ENCODE measurements around a stretch of chr5.

GRCh38 chr5:83508649-83509264 is 37.2 kb downstream of the VCAN start:
- RAMPAGE, long total RNA, result no peak
- RRBS, result no CpG with 5 or more reads among the region's 3 CpGs

DNA sequence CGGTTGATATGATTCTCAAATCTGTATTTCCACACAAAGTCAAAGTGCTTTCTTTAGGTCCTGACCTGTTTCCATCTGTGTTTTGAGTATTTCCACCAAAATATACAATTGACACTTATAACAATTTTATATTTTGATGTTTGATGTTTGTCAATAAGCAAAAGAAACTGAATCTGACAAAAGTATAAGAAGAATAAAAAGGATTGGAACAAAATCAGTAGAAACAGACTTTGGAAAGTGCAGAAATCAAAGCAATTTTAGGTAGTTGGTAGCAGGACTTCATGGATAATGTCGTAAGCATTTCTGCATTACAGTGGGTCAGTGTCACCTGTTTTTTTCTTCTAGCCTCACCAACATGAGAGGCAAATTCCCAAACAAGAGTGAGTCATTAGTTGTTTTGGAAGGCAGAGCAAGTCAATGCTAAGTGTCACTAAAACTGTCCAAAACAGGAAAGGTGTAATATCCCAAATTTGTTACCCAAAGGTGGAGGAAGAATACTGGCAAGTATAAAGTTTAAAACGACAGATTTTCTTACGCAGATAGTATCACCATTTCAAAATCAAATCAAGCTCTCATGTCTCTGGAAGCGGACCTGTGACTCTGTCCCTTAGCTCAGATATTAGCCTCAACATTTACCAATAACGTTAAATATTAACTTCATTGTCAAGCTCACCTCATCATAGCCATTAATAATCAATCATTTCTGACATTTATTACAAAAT is 901.4 kb upstream of the COX7C start:
- RAMPAGE, long total RNA, result no peak
- RRBS, result no CpG with 5 or more reads among the region's 6 CpGs

- RAMPAGE, long total RNA, result no peak
- RRBS, result no CpG with 5 or more reads among the region's 3 CpGs
Measured at GRCh38 chr5:86461145-86461574, 156.6 kb upstream of the COX7C start.

- RAMPAGE, long total RNA, result no peak
- RRBS, result no CpG with 5 or more reads among the region's 2 CpGs
Measured at GRCh38 chr5:87074887-87075529, 192.7 kb upstream of the RASA1 start.

DNA sequence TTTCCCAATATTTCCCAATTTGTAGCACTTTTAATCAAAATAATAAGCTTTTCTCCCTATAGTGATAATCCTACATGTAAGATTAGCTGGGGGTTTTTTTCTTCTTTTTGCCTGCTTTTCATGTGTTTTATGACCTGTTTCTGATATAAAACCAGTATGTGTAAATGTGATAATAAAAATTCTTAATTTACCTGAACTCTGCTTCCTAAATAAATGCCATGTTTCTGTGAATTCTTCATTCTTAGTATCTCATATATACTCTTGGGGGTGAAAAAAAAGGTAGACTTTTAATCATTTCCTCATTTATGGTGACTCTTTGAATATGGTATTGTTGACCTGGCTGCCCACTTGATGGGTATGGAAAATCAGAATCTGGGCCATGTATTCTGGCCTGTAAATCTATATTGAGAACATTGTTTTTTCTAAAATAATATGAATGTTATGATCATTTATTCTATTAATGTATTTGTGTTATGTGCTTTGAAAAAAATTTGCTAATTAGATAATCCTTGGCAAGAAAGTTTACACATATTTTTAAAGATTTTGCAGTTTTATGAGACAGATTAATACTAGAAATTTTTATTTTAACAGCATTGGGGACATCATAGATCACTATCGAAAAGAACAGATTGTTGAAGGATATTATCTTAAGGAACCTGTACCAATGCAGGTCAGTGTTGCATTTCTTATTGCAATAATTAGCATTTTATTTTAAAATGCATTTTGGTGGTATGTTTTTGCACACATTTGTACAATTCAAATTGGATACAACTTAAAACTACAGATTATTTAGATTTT is 60.0 kb downstream of the CCNH start:
- RAMPAGE, long total RNA, result no peak
- RRBS, result no CpG with 5 or more reads among the region's 1 CpG

DNA sequence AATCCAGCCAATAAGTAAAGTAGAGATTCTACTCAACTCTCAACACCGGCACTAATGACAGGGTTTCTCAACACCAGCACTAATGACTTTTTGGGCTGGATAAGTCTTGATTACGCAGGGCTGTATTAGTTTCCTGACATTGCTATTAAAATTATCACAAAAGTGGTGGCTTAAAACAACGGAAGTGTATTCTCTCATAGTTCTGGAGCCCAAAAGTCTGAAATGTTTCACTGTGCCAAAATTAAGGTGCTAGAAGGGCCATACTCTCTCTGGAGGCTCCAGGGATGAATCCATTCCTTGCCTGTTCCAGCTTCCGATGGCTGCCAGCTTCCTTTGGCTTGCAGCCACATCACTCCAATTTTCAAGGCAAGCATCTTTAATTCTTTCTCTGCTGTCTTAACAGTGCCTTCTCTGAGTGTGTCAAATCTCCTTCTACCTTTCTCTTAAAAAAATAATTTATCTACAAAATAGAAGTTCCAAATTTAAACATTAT is 11.8 kb downstream of the CCNH start:
- RAMPAGE, long total RNA, result no peak
- RRBS, result no CpG with 5 or more reads among the region's 4 CpGs

DNA sequence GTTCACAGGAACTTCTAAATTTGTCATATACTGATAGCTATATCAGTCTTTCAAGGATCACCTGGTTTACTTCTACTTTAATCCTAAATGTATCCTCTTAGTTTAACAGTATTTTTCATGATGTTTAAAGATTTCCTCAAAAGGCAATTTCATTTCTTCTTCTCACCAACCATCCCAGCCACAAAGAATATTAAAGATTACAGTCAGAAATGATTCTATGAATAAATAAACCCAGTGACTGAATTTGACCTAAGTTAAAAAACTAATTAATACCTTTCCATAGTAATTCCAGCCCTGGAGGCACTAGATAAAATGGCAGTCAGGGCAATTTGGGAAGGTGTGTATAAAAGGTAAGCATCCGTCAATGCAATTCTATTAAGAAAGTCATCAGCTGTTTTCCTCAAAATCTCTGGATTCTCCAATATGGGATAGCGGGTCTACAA is 8.1 kb downstream of the CCNH start:
- RAMPAGE, long total RNA, result no peak
- RRBS, result no CpG with 5 or more reads among the region's 2 CpGs

DNA sequence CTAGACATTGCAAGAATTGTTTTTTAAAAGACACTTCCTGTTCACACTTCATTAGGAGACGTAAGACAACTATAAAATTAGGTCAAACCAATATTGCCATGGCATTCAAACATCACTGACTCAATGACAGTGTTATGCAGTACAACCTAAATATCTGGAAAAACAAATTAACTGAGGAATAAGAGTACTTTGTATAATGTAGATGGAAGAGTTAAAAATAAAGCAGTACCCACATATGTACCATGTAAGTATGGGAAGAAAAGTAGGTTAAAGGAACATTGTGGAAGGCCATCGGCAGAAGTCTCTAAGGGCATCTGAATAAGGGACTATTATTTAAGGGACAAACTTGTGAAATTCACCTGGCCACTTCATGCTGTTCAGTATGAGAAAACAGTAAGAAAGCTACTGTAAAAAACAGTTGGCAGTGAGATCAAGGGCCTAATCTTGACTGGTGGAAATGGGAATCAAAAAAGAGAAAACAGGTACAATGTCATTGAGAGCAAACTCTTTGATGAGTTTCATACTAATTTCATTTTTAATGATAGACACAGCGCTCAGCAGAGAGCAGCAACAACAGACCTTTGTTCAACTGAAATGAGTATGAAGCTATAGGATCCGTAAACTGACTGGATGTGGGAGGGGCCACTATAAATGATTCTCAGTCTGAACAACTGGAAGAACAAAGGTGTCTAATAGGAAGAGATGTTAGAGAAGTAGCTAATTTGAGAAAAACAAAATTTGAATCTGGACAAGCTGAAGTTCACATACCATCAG is 4.2 kb downstream of the CCNH start:
- RAMPAGE, long total RNA, result no peak
- RRBS, result no CpG with 5 or more reads among the region's 4 CpGs

DNA sequence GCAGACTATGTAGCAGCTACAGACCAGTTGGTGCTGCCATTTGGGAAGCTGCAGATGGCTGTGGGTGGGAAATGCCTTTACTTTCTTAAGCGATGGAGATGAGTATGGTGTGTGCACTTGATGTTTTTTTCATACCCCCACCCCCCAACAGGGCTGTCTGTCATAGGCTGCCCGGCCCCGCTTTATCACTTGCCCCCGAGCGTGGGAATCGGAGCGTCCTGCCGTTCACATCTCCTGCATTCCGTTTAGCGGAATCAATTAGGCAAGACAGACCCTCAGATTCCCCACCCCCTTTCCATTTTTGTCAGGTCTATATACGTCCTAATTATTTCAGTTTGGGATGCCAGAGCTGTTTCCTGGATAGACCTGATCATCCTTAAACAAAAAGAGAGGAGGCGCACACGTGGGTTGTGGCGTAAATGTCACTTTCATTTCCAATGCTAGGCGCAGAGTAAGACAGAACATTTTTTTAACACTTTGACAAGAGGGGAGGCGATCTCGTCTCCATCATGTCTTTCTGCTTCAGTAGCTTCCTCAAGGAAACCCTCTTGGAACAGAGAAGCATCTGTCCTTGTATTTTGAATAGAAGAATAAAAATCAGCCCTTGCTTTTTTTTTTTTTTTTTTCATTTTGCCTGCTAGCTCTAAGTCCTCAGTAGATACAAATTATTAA is 217.2 kb downstream of the MEF2C start:
- RAMPAGE, long total RNA, result no peak
- RRBS, result no CpG with 5 or more reads among the region's 17 CpGs

DNA sequence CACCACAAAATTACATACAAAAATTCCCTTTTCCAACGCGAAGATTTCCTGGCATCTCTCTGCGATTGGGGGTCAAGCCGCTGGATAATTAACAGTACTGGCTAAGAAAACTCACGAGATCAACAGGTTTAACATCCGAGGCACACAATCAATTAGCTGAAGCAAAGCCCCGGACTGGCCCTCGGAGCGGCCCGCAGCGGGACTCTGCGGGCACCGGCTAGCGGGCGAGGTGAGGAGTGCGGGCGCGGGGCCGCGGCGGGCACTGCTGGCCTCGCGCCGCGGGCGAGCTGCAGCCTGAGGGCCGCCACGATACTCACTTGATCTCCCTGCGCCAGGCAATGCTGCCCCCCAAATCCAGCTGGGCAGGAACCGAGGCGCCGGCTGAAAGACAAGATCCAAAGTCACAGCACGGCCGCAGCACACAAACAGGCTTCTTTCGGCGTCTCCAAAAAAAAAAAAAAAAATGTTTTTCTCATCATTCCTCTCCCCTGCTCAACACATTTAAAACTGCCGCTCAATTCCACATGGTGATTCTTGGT is 210.3 kb downstream of the MEF2C start:
- RAMPAGE, long total RNA, result no peak
- RRBS, result 2% methylated on average over 7 of the region's 37 CpGs

- RAMPAGE, long total RNA, result start-site peak on the minus strand at chr5:88785469-88785532, 12 and 8 reads in 2 replicates
- RRBS, result no CpG with 5 or more reads among the region's 2 CpGs
Measured at GRCh38 chr5:88785397-88785825, 97.6 kb downstream of the MEF2C start.

- RAMPAGE, long total RNA, result no peak
- RRBS, result 45% methylated on average over 8 of the region's 35 CpGs
Measured at GRCh38 chr5:88888846-88889624, 6.1 kb upstream of the MEF2C start.

GRCh38 chr5:88904514-88904967 is 21.6 kb upstream of the MEF2C start:
- RAMPAGE, long total RNA, result no peak
- RRBS, result no CpG with 5 or more reads among the region's 2 CpGs

DNA sequence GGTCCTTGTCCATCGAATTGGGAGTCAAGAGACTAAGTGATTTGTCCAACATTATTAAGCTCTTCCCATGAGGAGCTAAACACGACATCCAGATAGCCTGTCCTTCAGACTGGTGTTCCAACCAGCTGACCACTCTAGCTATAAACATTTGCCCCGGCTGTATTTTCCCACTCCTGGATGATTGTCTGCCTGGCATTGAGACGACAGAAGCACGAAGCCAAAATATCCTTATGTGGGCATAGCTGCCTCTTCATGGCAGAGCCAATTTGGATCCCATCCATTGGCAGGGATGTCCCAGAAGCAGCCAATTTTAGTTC is 507.7 kb downstream of the CETN3 start:
- RAMPAGE, long total RNA, result no peak
- RRBS, result no CpG with 5 or more reads among the region's 5 CpGs

GRCh38 chr5:90657568-90658216 is 99.1 kb downstream of the ADGRV1 start:
- RAMPAGE, long total RNA, result no peak
- RRBS, result no CpG with 5 or more reads among the region's 8 CpGs

DNA sequence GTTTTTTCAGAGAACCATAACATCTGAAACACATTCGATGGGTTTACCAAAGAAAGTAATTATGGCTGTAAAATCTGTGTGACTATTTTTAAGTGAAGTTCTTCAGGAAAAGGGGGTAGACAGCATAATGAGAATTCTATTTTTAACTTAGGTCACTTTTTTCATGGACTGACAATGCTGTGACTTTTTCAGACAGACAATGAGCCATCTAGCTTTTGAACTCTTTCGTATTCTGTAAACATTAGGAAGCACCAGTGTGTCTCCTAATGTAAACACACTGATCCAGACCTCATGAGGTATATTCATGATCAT is 352.5 kb downstream of the ADGRV1 start:
- RAMPAGE, long total RNA, result no peak
- RRBS, result no CpG with 5 or more reads among the region's 2 CpGs

- RAMPAGE, long total RNA, result no peak
- RRBS, result no CpG with 5 or more reads among the region's 4 CpGs
Measured at GRCh38 chr5:90956416-90956957, 397.9 kb downstream of the ADGRV1 start.

GRCh38 chr5:91121603-91121930 is 261.6 kb downstream of the ARRDC3 start:
- RAMPAGE, long total RNA, result no peak
- RRBS, result no CpG with 5 or more reads among the region's 3 CpGs

GRCh38 chr5:91125212-91125805 is 257.8 kb downstream of the ARRDC3 start:
- RAMPAGE, long total RNA, result no peak
- RRBS, result no CpG with 5 or more reads among the region's 4 CpGs

DNA sequence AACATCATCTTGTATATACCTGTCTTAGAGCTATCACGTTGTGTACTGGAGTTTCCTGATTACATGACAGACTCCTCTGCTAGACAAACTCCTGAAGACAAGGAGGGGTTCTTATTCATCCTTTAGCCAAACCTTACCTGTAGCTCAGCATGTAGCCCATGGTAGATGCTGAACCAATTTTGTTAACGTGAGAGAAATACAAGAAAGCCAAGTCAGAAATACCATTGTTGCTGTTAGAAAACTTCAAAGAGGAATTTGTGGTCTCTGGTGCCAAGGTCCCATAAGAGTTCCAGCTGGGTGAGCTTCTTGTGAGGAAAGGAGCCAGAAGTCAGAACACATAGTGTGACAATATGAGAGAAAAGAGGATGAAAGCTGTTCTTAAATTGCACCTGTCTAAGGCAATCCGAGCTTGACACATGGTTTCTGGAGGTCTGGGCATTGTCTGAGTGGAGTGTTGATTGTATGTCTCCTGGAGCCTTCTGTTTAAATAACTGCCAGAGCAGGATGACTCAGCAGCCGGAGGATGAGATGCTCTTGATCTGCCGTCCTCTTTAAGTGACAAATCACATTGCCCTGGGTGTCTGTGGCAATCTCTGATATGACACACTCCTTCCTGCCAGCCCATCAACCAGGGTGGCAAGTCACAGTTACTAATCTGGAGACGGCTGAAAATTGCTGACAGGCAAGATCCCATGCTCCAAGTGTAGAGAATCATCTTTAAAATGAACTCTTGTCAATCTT is 69.0 kb downstream of the ARRDC3 start:
- RAMPAGE, long total RNA, result no peak
- RRBS, result no CpG with 5 or more reads among the region's 6 CpGs

All from kidney epithelial cell (primary cell).